UCH-1 (cell line): ENCODE results near the gene PAQR5.

DNA sequence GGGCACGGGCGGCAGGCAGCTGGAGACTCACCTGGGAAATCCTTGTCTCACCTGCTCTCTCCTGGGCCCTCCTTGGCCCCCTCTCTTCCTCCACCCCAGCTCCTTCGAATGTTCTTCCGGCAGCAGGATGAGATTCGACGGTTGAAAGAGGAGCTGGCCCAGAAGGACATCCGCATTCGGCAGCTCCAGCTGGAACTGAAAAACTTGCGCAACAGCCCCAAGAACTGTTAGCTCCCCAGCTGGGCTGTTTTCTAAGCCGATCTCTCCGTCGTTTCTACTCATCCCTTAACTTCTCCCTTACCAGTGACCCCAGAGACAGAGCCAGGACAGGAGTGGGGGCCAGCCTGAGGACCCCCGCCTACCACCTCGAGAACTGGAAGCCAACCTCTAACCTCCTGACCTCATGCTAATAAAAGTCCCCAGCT is 94.9 kb downstream of the ANP32A start:
- RRBS, result no CpG with 5 or more reads among the region's 14 CpGs

DNA sequence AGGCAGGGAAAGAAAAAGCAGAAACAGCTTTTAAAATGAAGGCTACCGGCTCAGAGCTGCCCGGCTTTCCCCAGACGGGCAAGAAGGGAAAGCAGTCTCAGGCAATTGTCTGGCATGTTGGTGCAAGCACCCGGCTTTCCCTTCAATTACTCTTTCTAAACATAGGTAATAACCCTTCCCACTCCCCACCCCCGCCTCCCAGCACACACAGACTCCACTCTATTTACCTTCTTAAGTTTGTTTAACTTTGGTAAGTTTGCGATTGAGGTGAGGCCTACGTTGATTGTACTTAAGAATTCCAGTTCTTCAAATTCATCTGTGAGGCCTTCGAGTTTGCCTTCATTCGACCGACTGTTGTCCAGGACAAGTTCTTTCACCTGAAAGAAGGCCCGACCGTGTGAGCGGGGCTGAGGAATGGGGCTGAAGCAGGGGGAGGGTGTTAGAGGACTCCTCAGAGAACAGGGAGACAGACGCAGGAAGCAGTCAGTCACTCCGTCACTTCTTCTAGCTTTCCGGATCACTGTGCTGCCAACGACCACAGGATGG is 33.1 kb downstream of the ANP32A start:
- RRBS, result 87% methylated on average over 3 of the region's 17 CpGs

GRCh38 chr15:68816569-68817825 is 3.7 kb downstream of the ANP32A start:
- RRBS, result 3% methylated on average over 13 of the region's 57 CpGs

DNA sequence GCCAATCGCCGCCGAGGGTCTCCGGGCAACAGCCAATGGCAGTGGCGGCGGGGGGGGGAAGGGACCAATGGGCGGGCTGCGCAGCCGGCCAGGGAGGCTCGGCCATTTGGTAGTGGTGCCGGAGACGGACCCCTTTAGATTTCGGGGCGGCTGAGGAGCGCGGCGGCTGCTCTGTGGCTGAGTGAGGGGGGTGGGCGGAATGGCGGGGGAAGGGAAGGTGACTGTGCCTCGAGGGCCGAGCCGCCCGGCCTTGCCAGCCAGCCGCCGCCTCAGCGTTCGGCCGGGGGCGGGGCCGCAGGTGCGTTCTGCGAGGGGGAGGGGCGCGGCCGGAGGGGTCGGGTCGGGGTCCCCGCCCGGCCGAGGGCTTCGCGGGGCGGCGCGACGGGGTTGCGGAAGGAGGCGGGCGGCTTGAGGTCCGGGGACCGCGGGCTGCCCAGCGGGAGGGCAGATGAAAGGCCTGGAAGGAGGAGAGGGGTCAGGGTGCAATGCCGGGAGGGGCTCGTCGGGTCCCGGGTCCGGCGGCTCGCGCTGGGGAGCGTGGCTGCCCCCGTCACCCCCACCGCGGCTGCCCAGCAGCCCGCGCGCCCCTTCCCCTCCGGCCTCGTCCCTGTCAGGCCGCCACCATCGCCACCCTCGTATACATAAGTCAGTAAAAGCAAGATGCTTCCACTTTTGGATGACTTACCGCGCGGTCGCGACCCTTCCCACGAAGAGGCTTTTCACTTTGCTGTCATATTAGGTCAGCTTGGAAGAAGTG is 437 bp upstream of the ANP32A start:
- RRBS, result 5% methylated on average over 35 of the region's 79 CpGs

- RRBS, result no CpG with 5 or more reads among the region's 4 CpGs
Observed at GRCh38 chr15:69082549-69083173, 68.2 kb downstream of the NOX5 start.

DNA sequence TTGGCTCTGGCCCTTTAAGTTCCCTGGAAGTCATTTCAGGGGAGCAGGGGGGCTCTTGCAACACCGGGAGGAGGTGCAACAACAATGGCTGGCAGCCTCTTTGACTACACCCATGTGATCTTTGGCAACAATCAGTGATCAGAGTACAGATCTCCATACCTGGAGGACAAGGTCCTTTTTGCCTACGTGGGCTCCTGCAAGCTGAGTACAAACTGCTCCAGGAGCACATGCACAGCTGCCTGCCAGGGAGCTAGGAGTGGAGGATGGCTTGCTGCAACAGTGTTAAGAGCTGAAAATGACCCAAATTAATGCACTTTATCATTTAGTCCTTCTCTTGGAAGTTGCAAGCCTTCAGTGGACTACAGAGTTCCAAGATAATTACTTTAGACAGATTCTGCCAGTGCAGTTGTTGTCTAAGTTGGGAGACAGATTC is 64.0 kb downstream of the GLCE start:
- RRBS, result no CpG with 5 or more reads among the region's 2 CpGs

- RRBS, result 9% methylated on average over 49 of the region's 84 CpGs
Observed at GRCh38 chr15:69298655-69299686, at the start of gene PAQR5. Gene PAQR5 (plus strand): TSS chr15:69298912.

GRCh38 chr15:69305308-69306213 is 6.8 kb downstream of the PAQR5 start:
- RRBS, result no CpG with 5 or more reads among the region's 20 CpGs

DNA sequence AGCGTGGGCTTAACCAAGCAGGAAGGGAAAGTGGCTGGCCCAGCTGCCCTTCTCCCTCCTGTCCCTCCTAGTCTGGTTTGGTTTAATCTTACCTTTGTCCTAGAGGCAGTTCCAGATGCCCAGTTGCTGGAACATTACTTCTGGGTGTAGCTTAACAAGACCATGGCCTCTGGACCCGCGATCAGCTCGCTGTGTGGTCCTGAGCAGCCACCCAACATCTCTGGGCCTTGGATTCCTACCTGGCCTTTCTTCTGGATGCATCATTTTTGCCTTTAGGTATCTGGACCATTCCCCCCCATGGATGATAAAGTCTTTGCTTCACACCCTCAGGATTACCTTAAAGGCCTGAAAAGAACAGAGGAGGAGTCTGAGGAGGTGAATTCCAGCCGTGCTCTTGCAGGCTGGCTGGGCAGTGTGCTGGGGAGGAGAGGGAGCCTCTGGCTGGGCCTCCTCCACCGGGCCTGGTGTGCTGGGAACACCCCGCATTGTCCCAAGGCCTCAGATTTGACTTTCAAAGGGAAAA is 15.6 kb downstream of the PAQR5 start:
- RRBS, result no CpG with 5 or more reads among the region's 7 CpGs

- RRBS, result no CpG with 5 or more reads among the region's 4 CpGs
Observed at GRCh38 chr15:69482689-69483188, 30.1 kb downstream of the RPLP1 start.

- RRBS, result no CpG with 5 or more reads among the region's 8 CpGs
Observed at GRCh38 chr15:69488129-69488460, 35.5 kb downstream of the RPLP1 start.

DNA sequence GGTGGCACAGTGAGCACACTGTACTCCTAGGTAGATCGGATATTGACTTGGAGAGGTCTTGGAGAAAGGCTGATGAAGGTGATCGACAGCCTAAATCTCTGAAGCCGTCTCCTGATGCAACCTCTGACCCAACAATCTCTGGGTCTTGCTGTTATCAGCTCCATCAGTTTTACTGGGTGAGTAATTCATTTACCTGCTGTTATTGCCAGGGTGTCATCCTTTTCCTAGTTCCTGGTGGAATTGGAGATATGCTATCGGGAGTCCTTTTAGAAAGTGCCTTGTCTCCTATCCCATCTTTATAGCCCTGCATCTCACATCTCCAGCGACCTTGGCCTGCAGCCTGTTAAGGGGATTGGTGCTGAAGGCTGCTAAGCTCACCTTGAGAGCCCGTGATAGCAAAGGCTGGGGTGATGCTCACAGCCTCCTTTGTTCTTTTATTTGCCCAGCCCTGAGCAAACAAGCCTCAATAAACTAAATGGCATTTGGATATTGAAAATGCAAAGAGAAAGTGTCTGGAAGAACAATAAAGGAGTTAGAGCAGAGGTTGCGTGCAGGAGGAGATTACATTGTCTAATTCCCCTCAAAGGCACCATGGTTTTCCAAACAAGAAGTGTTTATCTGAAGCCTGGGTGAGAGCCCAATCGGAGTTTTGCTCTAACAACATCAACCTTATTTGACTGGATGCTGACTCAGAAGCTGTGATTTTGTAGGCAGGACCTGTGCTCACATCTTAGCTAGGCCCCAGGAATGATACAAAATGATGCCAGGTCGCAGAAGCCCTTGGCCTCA is 101.8 kb downstream of the RPLP1 start:
- RRBS, result no CpG with 5 or more reads among the region's 9 CpGs

DNA sequence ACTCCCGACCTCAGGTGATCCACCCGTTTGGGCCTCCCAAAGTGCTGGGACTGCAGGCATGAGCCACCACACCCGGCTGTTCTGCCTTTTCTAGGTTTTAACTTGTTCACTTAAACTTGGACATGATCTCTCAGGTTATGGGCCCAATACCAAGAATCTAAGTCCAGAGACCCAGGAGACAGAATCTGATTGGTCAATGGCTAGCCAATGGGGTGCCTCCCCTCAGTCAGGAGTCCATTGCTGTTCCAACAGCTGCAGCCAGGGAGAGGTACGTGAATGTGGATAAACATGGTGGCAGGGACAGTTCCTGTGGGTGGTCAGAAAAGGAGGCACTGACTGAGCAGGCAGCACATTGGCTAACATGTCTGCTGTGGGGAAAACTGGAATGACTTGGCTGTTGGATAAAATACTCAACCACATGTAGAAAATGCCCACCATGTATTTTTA is 140.3 kb downstream of the RPLP1 start:
- RRBS, result no CpG with 5 or more reads among the region's 4 CpGs

GRCh38 chr15:69919699-69920317 is 177.9 kb downstream of the TLE3 start:
- RRBS, result no CpG with 5 or more reads among the region's 5 CpGs

DNA sequence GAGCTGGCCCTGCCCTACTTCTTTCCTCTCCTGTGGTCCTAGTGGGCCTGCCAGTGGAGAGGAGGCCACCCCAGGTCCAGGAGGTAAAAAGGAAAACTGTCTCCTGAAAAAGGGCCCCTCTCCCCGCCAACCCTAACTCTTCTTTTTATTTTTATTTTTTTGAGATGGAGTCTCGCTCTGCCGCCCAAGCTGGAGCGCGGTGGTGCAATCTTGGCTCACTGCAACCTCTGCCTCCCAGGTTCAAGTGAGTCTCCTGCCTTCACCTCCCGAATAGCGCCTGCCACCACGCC is 41.2 kb downstream of the TLE3 start:
- RRBS, result no CpG with 5 or more reads among the region's 8 CpGs

DNA sequence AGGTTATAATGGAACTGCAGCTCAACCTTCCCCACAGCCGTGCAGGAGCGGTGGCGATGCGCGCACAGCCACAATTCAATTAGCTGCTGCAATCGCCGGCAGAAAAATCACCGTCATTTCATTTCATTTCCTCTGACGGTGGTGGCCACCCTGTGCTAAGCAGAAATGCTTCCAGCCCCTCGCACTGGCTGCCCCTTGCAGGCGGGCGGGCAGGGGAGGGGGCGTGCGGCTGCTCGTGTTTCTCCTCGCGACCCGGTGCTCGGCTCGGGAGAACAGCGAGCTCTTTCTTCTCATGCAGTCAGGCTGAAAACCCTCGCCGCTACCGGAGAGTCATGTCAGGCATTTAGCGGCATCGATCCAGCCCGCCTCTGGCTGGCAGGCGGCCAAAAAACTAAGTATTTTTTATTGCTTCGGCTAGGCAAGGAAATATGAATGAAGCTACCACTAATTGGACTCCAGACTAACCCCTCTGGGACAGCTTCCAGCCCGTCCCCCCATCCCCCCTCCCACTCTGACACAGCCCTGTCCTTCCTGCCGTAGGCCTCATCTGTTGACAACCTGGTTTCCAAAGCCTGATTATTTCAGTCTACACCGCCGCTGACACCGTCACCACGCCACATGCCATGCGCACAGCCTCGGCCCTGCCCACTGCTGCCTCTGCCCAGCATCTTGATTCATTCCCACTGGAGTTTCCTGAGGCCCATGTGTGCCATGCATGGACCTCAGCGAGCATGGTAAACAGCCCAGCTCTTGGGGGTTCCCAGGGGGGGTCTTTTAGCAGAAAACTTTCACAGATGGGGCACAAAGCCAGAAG is 35.3 kb downstream of the TLE3 start:
- RRBS, result 93% methylated on average over 7 of the region's 38 CpGs

- RRBS, result no CpG with 5 or more reads among the region's 27 CpGs
Observed at GRCh38 chr15:70088788-70089665, 8.7 kb downstream of the TLE3 start.

DNA sequence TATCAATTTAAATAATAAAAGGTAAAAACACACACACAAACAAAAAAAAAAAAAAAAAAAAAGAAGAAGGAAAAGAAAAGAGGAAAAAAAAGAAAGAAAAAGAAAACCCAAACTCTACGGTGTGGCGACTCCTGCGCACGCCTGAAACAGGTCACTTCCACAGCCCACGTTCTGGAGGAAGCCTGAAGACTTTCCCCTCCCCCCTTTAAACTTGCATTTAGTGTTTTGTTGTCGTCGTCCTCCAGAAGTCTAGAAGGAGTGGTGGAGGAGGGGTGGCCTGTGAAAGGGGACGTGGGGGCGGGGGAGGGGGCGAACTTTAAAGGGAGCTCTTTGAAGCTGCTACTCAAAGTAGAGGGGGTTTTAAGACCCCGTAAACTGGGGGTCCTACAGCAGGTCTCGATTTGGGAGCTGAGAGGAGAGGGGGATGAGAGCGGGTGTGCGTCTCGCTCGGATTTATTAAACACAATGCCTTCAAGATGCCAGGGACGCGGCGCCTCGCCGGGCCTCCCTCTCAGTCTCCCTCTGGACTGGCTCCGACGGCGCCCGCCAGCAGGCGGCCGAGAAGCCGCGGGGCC is 2.4 kb upstream of the TLE3 start:
- RRBS, result no CpG with 5 or more reads among the region's 29 CpGs

DNA sequence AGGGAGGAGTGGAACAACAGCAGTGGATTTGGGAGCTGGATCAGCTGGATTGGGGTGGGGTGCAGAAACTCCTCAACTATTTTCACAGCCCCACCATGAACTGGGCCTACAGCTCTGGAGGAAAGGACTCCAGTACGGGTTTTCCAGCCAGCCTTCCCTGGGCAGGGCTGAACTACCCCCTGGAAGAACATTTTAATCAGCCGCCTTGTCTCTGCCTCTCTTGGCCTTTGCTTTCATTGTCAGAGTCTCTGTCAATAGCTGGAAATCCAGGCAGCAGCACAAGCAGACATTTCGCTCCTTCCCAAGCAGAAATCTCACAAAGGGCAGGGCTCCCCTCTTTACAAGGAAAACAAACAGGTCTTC is 13.6 kb upstream of the TLE3 start:
- RRBS, result no CpG with 5 or more reads among the region's 3 CpGs

DNA sequence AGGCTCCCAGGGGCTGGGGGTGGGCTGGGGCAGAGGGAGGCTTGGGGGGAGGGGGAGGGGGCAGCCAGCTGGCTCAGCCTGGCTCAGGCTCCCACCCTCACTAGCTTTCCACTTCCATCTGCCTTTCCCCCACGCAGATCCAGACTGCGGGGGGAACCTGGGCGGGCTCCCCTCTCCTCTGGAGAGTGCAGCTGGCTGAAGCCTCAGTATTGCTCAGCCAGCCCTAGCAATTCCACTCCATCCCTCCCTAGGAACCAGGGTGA is 13.9 kb upstream of the TLE3 start:
- RRBS, result no CpG with 5 or more reads among the region's 3 CpGs